Thoracic aorta endothelial cell (primary cell): Measurements from ENCODE around the genes OR52M1, TRIM34, OR52E6, HPX, MRPL17 and NLRP14.

DNA sequence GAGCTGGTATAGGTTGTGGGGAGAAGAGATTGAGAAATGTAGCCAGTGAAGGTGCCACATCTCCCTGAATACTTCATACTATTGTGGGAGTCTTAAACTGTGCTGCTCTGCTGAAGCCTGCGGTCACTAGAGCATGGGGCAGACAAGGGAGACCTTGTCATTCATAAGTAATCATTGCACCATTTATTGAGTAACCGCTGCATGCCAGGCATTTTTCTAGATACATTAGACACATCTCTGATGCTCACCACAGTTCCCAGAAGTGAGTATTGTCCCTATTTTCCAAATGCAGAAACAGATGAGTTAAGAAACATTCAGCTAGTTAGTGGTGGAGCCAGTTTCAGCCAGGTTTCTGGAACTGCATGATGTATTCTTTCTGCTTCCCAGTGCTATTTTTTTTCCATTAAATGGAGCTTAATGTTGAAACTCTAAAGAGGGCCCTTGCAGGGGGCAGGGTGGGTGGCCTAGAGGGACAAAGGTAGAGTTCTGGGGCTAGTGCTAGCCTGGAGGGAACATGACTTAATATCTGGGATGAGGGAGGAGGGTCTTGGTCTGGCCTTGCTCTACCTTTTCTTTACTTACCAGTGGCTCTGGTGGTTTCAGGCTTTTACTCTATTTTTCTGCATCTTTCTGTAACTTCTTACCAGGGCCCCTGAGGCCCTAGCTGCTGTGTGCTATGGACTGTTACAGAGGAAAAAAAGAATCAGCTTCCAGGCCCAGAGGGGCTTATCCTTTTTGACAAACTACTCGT, 50.1 kb downstream of the STIM1 start:
- CAGE, long polyA plus RNA: no peak

GRCh38 chr11:4094019-4094543, 518 bp upstream of the RRM1 start:
- CAGE, long polyA plus RNA: no peak

DNA sequence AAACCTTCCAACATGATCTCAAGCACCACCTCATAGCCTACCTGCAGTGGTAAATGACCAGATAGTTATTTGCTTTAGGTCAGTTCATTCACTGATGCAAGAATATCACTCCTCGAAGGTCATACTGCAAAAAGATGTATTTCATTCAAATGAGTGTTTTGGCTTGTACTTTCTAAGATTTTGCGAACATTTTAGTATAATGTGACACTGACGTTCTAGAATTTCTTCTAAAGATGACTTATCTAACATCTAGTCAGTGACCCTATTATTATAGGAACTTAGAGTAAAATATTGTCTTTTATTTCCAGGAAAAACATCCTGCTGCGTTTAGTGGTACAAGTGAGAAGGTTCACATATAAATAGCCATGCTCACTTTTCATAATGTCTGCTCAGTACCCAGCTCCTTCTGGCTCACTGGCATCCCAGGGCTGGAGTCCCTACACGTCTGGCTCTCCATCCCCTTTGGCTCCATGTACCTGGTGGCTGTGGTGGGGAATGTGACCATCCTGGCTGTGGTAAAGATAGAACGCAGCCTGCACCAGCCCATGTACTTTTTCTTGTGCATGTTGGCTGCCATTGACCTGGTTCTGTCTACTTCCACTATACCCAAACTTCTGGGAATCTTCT, at the start of gene OR52M1:
Gene OR52M1, plus strand, starts transcription at position 366 of the 627 bp plus-strand sequence.
- CAGE, long polyA plus RNA: no peak

DNA sequence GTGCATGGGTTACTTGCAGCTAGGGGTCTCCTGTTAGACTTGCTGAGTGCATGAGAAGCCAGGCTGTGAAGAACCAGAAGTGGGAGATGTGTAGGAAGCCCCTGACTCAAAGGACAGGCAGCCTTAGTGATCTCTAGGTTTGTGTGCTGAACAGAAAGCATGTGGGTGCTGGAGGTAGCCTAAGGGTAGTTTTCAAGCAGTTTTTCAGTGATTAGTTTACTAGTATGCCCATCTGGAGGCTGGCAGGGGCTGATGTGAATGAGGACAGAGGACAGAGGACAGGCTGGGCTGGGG, 226 bp downstream of the OR51E1 start:
- CAGE, long polyA plus RNA: no peak

GRCh38 chr11:4644355-4644679, 535 bp downstream of the OR51E1 start:
- CAGE, long polyA plus RNA: no peak

DNA sequence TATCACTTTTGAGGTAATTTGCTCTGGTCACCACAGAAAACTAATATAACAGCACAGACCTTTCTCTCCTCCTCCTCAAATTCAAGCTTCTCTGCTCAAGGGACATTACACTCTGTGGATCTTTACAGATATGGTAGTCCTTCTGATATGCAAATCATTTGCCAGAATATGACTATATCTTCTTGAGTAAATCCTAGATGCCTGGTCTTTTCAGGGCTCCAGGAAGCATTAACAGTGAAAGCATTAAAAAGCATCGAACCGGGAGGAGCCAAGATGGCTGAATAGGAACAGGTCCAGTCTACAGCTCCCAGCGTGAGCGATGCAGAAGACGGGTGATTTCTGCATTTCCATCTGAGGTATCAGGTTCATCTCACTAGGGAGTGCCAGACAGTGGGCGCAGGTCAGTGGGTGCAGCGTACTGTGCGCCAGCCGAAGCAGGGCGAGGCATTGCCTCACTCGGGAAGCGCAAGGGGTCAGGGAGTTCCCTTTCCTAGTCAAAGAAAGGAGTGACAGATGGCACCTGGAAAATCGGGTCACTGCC, 9.8 kb upstream of the OR51Q1 start:
- CAGE, long polyA plus RNA: no peak

DNA sequence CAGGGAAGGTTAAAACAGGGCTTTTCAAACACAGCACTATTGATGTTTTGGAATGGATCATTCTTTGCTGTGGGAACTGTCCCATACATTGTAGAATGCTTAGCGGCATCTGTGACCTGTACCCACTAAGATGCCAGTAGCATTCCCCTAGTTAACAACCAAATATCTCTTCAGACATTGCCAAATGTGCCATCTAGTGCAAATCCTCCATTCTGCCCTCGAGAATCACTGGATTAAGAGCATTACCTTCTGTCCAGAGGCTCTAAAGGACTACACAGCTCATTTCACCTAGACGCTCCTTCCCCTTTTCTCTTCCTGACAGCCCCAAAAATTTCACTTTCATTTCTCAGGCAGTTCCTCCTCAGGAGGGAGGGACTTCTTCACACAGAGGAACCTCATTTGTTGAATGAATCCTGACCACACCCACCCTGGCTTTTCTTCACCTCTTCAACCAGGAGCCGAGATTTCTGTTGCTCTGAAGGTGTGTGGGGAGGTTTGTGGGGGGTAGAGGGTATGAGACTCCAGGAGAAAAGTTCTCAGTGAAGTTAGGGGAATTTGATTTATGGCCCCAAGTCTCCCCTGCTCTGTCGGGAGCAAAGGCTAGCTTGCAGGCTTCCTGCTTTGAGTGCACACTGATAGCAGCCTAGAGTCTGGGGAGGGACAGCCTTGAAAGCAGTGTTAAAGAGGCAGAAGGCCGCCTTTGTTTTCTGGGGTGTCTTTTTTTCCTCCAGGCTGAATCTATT, at the start of gene TRIM34:
Gene TRIM34, plus strand, starts transcription at position 422 of the 743 bp plus-strand sequence.
- CAGE, long polyA plus RNA: no peak

- CAGE, long polyA plus RNA: no peak
These were observed at the start of gene OR52E6 for GRCh38 chr11:5841649-5842121. Gene OR52E6, minus strand, starts transcription at chr11:5841897.

DNA sequence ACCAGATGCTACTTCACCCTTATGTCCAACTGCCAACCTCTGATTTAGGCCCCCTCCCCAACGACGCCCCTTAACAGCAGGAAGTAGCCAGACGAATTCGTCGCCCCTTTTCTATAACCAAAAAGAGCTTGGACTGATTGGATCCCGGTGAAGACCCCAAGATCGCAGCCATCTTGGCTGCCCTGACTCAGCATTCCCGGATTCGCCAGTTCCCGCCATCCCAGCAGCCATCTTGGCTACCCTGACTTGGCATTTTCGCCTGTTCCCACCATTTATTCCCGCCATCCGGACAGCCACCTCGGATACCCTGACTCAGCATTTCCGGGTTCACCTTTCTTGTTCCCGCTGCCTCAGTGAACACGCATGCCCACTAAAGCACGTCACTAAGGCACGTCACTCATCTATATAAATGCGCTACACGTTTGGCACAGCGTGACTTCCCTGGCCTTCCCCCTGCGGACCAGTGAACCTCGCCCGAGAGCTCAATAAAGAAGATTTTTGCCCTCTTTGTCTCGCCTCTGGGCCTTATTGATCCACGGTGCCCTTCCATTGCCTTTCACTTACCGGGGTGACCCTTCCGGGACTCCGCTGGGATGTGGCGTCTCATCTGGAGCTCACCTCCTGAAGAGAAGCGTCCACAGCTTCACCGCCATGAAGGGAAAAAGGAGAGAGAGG, 4.1 kb upstream of the OR56A3 start:
- CAGE, long polyA plus RNA: no peak

GRCh38 chr11:5938471-5938943, 3.5 kb upstream of the OR56A3 start:
- CAGE, long polyA plus RNA: no peak

DNA sequence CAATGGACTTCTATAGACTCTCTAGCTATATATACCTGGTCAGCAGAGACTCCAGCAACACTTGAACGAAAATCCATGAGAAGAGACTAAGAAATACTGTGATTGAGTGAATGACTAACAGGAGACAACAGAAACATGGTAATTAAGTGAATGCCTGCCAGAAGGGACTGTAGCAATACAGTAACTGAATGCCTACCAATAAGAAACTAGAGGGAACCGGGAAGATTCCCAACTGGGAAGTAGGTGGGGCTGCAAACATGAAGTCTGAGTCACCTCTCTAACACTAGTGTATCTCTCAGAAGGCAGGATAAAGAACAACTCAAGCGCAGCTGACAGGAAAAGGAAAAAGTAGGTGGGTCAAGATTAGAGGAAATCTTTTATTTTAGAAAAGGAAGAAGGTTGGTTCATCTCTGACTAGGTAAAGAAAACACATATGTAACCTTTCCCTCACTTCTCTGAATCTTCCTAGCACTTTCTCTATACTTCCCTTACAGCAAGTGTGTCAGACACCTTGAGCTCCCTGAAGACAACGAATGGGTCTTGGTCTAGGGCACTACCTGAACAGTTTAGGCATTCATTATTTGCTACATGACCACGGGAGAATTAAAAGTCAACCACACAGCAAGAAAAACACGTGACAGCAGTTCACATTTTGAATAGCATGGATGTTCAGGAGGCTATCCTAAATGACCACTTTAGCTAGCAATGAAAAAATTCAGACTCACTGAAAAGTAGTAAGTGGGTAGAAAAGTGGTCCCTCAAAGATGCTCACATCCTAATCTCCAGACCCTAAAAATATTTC, 14.1 kb downstream of the C11orf42 start:
- CAGE, long polyA plus RNA: no peak

DNA sequence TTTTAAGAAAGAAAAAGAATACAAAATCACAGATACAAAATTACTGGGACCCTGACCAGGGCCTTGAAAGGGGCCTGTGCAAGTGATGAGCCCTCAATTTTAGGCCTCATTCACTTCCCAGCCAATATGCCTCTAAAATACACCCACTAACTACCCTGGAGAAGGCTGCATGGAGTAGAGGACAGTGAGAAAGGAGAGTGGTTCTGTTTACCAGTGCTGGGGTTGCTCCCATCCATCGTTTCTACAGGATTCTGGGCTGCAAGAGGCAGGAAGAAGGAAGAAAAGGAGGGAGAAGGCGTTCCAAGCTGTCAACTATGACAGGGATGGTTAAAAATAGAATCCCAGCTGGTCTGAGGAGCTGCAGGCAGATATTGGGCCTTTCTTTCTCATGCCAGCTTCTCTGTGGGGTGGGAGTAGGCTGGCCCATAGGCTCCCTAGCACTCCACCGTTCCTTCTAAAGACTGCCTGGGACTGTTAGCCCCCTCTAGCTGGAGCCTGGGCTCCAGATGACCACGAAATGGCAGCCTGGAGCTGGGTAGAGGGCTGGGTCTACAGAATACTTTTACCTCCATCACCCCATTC, 13.5 kb downstream of the CCKBR start:
- CAGE, long polyA plus RNA: no peak

DNA sequence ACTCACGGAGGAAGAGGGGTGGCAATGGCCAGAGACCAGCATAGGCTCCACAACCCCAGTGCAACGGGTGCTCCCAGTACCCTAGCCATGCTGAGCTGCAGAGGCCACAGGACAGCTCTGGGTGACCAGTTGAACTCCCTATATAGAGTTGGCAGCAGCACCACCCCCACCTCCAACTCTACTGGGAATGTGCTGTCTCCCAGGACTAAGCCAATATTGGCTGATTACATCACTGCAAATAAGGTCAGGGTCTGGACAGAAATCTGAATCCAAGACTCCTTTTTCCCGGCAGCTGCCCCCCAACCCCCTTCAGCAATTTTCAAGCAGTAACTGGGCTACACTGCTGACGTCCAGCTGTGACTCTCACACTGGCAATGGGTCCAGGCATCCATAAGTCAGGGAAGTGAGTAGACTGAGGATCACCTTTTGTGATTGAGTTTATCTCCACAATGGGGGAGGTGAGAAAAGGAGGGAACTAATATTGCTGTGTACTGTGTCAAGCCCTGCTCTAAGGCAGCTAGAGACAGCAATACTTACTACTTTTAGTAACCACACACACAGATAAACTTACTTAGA, at the start of gene HPX:
Gene HPX, minus strand, starts transcription at position 113 of the 576 bp plus-strand sequence.
- CAGE, long polyA plus RNA: no peak

DNA sequence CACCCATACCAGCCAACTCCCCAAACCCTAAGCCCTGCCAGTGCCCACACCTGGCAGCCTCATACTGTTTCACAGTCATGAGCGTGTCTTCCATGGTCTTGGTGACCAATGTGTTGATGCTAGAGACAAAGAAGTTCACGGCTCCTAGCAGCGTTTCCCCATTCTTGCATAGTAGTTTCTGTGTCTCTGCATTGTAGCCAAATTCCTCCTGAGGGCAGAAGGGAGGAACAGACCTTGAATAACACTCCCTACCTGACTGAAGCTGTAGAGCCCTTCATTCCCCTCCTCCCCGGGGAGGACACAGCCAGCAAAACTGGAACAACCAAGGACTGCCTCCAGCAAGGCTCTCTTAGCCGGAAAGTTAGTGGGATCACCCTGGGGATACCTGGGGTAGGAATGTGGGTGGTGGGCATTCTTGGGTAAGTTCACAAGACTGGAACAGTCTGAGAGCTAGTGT, 3.1 kb downstream of the ARFIP2 start:
- CAGE, long polyA plus RNA: no peak

DNA sequence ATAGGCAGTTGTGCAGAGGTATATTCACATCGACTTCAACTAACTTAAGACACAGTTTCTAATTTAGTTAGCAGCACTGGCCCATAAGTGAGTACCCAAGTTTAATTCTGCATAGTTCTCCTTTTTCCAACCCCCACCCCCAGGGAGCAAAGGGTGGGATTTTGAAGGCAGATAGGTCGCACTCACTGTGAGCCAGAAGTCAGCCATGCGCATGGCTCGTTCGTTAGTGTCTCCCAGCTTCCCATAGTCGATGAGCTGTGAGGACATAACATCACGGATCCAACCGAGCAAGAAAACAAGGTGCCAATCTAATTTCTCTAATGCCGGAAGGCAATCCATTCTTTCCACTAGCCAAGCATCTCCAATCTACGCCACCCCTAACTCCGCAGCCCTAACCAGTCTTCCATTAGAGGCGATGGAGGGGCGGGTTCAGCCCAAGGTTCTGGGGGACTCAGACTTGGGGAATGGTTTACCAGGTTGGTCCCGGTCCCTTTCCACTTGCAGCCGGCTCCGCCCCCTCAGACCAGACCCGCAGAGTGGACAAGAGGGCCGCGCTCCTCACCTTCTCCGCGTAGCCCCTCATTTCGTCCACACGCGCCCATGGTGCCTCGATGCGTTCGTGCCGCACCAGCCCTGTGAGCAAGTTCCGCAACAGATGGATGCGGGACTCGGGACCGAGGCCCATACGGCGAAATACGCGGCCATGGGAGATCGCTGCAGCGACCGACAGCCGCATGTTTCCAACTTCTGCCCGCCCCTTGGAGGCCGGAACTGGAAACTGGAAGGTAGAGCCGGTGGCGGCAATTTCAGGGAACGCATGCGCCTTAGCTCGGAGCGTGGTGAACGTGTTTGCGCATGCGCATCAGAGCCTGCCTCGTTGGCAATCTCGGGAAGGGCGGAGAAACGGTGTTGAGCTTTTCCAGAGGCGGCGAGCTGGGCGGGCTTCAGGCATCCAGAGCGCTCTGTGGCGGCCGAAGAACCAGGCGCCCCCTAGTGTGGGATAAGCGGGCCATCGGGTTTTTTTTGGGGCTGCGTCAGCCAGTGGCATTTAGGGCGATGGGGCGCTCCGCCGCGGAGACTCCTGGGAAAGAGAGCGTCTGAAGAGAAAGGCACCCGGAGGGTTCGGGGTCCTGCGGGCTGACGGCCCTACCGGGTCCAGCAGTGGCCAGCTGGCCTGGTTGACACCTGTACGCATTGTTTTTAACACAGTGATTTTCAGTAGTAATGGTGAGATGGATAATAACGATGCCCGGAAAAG, at the start of gene MRPL17:
Gene MRPL17, minus strand, starts transcription at position 780 of the 1,258 bp plus-strand sequence.
- CAGE, long polyA plus RNA: no peak

GRCh38 chr11:6816516-6816716, 16.9 kb upstream of the OR6A2 start:
- CAGE, long polyA plus RNA: no peak

DNA sequence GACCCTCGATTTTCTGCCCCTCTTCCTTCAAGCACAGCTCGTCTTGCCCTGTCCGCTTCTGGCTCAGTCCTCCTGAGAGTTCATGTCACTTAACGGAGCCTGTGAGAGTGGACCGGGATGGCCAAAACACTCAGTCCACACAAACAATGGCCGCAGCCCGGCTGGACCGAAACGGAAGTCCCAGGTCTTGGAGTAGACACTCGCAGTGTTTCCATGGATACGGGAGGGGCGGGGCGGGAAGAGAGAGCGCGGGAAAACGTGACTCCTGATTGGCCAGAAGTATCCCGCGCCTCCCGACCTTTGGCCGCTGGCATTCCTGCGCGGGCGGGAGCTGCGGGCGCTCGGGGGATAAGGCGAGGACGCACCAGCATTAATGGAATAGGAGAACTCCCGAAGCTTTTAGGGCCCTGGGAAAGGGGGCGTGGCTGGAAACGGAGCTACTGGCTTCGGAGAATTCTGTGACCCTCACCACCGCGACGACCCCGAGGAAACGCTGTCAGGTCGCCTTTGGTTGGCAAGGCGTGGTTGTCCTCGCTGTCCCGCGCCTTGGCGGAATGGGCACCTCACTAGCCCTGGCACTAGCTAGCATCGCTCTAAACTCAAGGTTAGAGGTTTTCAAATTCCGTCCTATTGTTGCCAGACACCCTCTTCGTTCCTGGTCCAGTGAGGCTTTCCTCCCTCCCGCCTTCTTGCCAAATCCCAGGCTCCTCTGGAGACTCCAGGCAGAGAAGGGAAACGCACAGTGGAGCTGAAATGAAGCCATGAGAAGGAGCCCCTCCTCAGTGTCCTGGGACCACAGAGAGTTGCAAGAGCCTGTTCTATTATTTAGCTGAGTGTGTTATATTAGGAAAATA, at the start of gene NLRP14:
Gene NLRP14, plus strand, starts transcription at position 313 of the 854 bp plus-strand sequence.
- CAGE, long polyA plus RNA: no peak

- CAGE, long polyA plus RNA: no peak
These were observed 5.2 kb downstream of the SYT9 start for GRCh38 chr11:7256755-7257467.

DNA sequence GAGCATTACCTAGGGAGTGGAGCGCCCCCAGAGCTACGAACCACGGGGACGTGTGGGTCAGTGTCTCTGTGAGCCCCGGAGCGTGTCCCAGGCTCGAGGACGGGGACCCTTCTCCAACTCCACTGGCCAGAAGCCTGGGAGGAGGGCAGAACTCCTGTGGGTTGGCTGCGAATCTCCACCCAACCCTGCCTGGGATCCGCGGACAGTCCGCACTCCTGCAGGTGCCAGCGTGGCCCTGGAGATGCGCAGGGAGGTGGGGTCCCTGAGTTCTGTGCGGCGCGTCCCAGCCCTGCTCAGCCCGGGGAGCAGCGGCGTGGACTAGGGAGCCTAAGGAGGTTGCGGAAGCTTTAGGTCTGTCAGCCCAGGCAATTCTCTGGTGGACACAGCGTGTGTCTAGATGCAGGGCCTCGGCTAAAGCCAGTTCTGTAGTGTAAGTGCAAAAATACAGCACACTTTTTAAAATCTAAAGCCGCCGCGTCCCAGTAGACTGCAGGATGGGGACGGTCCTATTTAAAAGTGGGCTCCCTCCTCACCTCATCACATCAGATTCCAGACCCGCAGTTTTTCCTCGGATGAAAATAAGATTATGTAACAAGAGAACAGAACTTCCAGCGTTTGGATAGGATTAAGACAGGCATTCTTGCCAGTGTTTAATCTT, 513 bp downstream of the PPFIBP2 start:
- CAGE, long polyA plus RNA: no peak

DNA sequence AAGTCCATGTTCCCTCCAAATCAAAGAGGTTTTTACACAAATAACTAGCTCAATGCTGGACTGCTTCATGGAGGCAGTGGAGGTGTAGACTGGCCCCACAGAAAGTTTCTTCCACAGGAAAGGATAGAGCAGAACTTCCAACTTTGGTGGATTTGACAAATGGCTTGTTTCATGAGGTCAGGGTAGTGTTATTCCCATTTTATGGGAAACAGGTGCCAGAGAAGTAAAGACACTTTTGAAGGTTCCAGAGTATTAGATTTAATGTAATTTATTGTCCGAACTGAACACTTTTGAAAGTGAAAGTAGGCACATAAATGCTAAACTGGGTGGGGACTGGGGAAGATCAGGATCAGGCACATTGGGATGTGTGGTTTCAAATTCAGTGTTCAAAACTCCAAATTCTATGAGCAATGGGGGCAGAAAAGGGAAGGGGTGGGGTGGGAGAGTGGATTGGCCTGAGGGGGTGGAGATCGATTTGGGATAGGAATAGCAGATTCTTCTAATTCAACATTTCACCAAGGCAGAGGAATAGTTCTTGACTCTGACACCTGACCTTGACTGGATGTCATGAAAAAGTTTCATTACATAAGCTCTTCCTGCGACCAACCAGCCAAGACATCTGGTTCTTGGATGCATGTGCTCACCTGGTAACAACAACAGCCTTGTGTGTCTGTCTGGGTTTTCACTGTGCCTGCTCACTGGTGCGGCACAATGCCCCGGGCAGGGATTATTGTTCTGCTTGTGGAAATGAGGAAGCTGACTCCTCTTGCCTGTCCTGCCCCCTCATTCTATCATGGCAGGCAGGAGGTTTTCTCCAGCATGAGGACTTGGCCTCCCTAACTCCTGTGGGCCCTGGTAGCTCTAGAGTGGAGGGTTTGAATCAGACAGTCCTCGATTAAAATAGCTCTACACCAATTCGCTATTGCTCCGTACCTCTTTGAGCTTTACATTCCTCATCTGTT, 10.8 kb downstream of the PPFIBP2 start:
- CAGE, long polyA plus RNA: no peak